Cerebral cortex (tissue), 2 donors: ENCODE measurements around a stretch of chr6.

DNA sequence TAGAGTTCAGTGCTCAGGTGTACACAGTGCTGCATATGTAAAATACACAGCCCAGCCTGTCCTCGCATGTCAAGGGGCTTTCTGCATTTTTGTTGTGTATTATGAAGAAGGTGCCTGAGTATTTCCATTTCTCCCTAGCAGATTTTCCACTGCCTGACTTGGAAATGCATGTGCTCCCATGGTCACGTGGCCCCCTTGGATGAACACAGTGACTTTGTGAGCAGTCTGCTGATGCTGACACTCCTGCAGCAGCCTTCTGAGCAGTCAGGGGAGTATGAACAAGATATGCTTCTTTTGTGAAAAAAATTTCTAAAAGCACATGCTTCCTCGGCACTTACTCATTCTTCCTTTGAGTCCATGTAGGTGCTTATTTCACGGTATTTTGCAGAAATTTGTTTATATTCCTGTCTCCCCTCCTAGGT, 108.3 kb upstream of the GPR6 start:
- PRO-cap, 2 experiments = peak in 1 of 2 experiments; most common plus-strand start position 237 of the sequence (in 1)

DNA sequence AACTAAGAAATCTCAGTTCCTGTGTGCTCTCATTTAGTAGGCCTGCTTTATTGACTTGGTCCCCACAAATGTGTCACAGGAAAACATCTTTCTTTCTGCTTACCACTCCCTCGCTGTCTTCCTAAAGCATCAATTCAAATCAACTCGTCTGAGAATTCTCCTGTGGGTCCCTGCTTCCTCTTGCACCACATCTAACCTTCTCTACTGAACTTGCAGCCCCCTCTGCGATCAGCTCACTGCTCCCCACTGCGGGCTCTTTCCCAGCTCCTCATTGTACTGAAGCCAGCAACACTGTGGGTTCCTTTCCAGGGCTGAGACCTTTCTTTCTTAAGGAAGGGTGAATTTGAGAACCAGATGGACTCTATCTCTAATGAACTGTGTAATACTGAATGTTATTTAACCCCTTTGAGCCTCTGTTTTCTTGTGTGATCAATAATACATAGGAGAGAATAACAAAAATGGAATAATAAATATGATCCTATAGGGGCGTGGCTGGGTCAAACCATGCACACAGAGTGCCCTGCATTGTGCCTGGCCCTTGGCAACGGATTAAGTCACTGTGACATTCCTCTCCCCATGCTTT, 10.2 kb upstream of the GPR6 start:
- PRO-cap, 2 experiments = no peak in any of the 2 experiments

DNA sequence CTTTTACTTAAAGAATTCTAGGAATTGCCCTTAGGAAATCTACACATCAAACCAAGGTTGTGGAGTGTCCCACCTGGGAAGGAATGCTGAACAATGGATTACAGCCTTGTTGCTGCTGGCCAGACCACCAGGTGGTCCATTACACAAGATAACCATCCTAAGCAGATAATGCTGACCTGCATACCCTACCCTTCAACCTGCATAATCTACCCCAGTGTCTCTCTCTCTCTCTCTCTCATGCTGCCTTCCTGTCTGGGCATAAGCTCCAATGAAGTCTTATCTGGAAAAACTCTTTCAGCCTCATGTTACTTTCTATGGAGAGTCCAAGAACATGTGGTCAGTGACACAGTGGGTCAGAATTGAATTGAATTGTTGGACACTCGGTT, 35.1 kb upstream of the SLC22A16 start:
- PRO-cap, 2 experiments = no peak in any of the 2 experiments

- PRO-cap, 2 experiments = no peak in any of the 2 experiments
These were observed 133.8 kb downstream of the CDK19 start for GRCh38 chr6:110681321-110682103.

DNA sequence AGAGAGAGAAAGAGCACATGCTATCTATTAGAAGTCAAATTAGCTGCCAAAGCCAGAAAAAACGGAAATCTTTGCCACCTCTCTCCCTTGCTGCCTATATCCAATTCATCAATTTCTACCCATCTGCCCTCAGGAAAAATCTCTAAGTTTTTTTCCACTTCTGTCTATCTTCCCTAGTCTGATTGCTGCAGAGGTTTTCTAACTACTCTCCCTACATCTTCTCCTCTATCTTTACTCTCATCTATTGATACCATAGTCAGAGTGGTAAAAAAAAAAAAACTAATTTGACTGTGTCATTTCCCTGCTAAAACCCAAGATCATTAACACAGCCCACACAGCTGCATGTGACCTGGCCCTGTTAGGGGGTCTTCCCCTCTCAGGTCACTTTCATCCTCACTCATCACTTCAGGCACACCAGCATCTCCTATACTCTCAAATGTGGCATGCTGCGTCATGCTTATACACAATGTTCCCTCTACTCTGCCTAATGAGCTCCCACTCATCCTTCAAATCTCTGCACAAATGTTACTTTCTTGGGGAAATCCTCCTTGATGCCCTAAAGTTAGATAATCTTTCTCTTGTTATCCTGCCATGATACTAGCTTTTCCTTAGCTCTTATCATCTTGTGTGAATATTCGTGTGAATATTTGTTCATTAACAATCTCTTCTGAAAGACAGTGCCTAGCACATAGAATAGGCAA, 86.8 kb downstream of the CDK19 start:
- PRO-cap, 2 experiments = no peak in any of the 2 experiments

- PRO-cap, 2 experiments = peak in 1 of 2 experiments; most common minus-strand start chr6:110782223 (in 1)
These were observed 33.2 kb downstream of the CDK19 start for GRCh38 chr6:110782033-110782520.

GRCh38 chr6:111075993-111076518, 11.2 kb upstream of the SLC16A10 start:
- PRO-cap, 2 experiments = no peak in any of the 2 experiments

DNA sequence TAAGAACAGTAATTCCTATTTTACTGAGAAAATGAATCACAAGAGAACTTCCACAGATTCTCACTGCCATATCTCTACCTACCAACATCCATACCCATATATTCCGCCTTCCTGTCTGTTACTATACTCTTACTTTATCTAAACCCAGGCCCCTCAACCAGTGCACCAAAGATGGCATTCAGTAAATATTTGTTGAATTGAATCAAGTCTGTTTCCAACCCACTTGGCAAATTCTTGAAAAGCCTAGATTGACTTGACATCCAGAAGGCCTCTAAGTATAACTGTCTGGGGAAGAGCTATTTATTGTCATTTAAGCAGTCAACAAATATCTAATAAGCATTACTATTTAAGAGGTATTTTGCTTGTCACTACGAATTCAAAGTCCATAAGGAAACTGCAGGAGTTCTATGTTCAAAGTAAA, 86.9 kb downstream of the MFSD4B start:
- PRO-cap, 2 experiments = no peak in any of the 2 experiments

GRCh38 chr6:111374938-111375700, 107.9 kb downstream of the REV3L start:
- PRO-cap, 2 experiments = no peak in any of the 2 experiments

- PRO-cap, 2 experiments = no peak in any of the 2 experiments
These were observed 71.3 kb downstream of the REV3L start for GRCh38 chr6:111411315-111412443.

- PRO-cap, 2 experiments = no peak in any of the 2 experiments
These were observed 8.1 kb downstream of the TRAF3IP2 start for GRCh38 chr6:111597540-111598058.

GRCh38 chr6:111687637-111688223, 82.1 kb upstream of the TRAF3IP2 start:
- PRO-cap, 2 experiments = no peak in any of the 2 experiments

DNA sequence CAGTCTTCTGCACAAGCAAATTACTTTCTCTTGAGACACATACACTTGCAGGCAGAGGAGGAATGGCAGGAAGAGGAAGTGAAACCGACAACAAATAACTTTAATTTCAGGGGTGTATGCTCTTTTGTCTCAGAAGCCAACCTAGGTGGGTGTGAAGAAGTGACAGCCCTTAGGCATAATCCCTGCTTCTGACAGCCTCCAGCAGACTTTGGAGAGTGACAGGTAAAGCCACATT, 118.8 kb upstream of the TRAF3IP2 start:
- PRO-cap, 2 experiments = no peak in any of the 2 experiments

- PRO-cap, 2 experiments = no peak in any of the 2 experiments
These were observed 49.4 kb downstream of the FYN start for GRCh38 chr6:111823695-111824449.

DNA sequence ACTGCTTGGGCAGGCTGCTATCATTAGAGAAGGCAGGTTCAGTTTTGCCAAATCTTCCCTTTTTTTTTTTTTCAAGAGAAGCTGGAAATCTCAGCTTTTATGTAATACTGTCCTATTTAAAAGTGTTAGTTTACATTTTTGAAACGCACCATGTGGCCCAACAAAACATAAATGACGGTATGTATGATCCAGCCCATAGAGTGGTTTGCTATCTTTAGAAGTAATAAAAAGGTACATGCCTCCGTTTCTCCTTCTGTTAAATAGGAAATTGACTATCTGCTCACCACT, 21.5 kb downstream of the FYN start:
- PRO-cap, 2 experiments = no peak in any of the 2 experiments

GRCh38 chr6:111862438-111863359, 10.6 kb downstream of the FYN start:
- PRO-cap, 2 experiments = no peak in any of the 2 experiments

DNA sequence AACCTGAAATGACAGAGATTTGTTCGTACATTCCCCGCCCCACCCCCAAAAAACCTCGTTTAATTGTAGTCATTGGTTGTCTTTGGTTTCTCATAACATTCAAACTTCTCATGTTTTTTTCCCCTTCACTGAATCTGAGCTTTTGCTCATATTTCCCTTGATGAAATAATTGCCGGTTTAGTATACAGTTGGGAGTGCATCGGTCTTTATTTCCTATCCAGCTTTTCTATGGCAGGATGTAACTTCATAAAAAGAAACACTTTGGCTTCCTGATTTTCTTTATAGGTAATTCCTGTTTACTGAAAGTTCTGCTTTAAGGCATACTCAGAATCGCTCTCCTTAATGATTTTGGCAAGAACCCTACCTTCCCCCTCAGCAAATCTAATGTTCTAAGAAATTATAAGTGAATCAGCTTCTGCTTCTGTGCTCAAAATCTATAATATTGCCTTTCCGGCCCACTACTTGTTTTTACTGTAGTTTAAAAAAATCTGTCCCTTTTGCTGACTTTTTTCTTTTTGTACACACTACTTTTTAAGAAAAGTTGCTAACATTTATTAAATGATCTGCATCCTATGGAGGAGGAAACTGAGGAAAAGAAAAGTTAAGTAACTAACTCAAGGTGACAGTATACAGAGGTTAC, 1.0 kb upstream of the FYN start:
- PRO-cap, 2 experiments = no peak in any of the 2 experiments

- PRO-cap, 2 experiments = no peak in any of the 2 experiments
These were observed 35.7 kb upstream of the FYN start for GRCh38 chr6:111908732-111909655.

DNA sequence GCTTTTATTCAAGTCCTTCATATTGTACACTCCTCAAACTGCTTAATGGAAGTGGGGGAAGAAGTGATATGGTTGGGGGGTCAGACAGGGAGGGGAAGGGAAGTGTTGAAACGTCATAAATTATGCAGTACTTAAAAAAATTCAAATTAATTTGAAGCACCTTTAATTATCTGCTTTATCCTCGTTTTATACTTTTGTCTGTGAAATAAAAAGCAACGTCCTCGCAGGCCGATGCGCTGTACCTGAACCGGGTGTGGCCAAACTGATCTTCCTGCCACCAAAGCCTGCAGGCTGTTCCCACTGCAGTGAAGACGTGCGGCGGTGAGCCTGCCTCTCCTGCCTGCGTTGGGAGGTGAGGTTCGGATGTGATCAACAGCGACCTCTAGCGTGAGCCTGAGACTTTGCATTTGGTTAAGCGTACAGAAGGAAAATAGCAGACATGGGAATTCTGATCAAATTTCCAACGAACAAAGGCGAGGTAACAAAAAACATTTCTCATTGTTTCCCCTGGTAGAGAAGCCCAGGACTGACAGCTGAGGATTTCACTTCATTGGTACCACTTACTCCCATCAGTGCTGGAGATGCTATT, 56.9 kb upstream of the CCN6 start:
- PRO-cap, 2 experiments = no peak in any of the 2 experiments

GRCh38 chr6:112085533-112086105, 1.7 kb downstream of the TUBE1 start:
- PRO-cap, 2 experiments = no peak in any of the 2 experiments